Left ventricle myocardium (tissue), 1 donor: Measurements from ENCODE around the genes CDC42EP1, EIF3L and PLA2G6.

DNA sequence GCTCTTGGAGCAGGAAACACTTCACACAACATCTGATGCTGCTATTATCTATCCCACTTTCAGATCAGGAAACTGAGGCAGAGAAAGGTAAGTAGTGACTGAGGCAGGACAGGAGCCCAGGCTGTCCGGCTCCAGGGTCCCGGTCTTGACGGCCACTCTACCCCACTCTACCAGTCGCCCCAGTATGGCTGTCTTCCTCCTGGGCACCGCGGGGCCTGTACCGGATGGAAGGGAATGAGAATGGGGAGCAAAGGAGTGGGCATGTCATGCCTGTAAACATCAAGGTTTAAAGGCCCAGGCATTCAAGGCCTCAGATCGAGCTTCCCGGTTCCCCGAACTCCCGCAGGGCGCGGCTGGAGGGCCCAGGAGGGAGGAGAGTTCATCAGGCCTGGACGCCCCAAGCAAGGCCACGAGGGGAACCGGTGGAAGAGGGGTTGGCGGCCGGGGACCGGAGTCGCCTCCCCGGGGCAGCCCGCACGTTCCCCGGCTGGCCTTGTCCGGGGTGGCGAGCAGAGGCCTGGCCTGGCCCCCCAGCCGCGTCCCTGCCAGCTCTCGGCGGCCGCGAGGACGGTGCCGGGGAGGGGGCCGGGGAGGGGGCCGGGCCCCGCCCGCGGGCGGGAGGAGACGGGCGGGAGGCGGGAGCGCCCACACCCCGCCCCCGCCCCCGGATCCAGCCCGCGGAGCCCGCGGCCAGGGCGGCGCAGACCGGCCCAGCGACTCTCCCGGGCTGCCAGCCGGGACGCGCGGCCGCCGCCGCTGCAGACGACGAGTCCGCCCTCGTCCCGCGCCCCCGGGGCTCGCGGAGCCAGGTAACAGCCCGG, at the start of gene CDC42EP1:
Gene CDC42EP1, plus strand, starts transcription at position 701 of the 821 bp plus-strand sequence.
- PRO-cap: bidirectional peak, plus-strand start at position 703 of the sequence, minus-strand start at position 554 of the sequence

DNA sequence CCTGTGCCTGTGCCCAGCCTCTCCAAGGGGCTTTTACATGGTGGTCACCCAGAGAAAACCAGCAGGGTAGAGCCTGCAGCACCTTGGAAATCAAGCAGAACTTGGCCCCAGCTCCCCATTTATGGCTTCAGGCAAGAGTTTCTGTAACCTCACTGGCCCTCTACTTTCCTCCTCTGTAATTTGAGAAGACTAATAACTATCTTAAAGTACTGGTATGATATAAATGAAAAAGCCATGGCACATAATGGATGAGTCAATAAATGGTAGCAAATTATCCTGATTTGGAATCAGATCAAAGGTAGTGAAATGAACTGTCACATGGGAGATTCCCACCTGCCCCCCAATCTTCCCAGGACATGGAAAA, 6.2 kb upstream of the GGA1 start:
- PRO-cap: no peak

GRCh38 chr22:37609290-37610556, 1.1 kb downstream of the GGA1 start:
- PRO-cap: no peak

- PRO-cap: no peak
Measured at GRCh38 chr22:37631655-37632347, 7.7 kb upstream of the SH3BP1 start.

DNA sequence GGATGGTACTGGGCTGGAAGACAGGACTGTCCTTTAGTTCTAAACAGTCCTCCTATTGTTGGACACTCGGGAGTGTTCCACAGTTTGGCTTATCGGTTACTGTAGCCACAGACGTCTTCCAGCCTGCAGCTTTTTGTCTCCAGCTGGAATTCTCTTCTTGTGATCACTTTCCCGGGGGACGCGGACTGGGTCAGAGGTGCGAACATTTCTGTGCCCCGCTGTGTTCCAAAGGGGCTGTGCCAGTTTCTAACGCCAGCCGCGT, 6.2 kb downstream of the PDXP start:
- PRO-cap: no peak

DNA sequence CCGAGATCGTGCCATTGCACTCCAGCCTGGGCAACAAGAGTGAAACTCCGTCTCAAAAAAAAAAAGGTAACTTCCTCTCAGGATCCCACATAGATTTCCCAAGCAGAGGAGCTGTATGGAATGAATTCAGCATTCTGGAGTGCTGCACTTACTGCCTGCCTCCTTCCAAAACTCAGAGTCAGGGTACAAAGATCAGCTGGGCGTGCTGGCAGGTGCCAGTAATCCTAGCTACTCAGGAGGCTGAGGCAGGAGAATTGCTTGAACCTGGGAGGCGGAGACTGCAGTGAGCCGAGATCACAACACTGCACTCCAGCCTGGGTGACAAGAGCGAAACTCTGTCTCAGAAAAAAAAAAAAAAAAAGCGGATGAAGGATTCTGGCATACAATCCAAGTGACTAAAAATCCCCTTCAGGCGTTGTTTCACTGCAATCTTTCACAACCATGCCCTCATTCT, 1.3 kb upstream of the NOL12 start:
- PRO-cap: no peak

- PRO-cap: no peak
Measured at GRCh38 chr22:37739035-37739909, 42.4 kb downstream of the TRIOBP start.

GRCh38 chr22:37749220-37749644, 52.4 kb downstream of the TRIOBP start:
- PRO-cap: no peak

- PRO-cap: no peak
Measured at GRCh38 chr22:37784649-37785535, 20.1 kb upstream of the H1-0 start.

- PRO-cap: no peak
Measured at GRCh38 chr22:37832445-37833280, 9.5 kb downstream of the GALR3 start.

- PRO-cap: no peak
Measured at GRCh38 chr22:37842168-37842613, 1.9 kb downstream of the ANKRD54 start.

DNA sequence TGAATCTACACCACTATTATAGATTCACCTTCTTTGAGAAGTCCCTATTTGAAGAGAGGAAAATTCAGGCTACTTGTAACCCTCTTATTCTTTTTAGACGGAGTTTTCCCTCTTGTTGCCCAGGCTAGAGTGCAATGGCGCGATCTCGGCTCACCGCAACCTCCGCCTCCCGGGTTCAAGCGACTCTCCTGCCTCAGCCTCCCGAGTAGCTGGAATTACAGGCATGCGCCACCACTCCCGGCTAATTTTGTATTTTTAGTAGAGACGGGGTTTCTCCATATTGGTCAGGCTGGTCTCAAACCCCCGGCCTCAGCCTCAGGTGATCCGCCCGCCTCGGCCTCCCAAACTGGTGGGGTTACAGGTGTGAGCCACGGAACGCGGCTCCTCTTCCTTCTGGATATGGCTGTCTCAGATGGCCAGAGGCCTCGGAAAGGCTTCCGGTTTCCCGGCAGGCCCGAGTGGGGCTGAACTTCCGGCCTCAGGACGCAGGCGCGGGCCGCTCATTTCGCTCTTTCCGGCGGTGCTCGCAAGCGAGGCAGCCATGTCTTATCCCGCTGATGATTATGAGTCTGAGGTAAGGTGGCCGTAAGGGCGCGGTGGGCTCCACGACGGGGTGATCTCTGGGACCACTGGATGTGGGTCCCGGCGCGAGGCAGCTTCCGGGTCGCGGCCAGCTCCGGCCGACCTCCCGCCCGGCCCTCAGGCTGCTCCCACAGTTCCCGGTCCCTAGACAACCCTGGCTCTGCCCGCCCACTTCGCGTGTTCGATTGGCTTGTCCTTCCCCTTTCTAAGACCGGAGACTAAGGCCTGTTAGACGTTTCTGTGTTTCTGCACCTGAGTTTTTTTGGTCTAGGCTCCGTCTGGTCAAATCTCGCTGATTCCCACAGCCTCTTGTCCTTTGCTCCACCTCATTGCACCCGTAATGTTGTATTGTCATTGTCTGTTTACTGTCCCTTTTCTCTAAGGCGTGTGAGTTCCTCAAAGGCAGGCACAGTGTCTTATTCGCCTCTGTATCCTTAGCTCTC, at the start of gene EIF3L:
Gene EIF3L, plus strand, starts transcription at position 511 of the 1,025 bp plus-strand sequence.
- PRO-cap: bidirectional peak, plus-strand start at position 511 of the sequence, minus-strand start at position 410 of the sequence

- PRO-cap: no peak
Measured at GRCh38 chr22:37904454-37905670, 1.2 kb upstream of the MICALL1 start.

- PRO-cap: no peak
Measured at GRCh38 chr22:37924336-37924791, 18.3 kb downstream of the MICALL1 start.

DNA sequence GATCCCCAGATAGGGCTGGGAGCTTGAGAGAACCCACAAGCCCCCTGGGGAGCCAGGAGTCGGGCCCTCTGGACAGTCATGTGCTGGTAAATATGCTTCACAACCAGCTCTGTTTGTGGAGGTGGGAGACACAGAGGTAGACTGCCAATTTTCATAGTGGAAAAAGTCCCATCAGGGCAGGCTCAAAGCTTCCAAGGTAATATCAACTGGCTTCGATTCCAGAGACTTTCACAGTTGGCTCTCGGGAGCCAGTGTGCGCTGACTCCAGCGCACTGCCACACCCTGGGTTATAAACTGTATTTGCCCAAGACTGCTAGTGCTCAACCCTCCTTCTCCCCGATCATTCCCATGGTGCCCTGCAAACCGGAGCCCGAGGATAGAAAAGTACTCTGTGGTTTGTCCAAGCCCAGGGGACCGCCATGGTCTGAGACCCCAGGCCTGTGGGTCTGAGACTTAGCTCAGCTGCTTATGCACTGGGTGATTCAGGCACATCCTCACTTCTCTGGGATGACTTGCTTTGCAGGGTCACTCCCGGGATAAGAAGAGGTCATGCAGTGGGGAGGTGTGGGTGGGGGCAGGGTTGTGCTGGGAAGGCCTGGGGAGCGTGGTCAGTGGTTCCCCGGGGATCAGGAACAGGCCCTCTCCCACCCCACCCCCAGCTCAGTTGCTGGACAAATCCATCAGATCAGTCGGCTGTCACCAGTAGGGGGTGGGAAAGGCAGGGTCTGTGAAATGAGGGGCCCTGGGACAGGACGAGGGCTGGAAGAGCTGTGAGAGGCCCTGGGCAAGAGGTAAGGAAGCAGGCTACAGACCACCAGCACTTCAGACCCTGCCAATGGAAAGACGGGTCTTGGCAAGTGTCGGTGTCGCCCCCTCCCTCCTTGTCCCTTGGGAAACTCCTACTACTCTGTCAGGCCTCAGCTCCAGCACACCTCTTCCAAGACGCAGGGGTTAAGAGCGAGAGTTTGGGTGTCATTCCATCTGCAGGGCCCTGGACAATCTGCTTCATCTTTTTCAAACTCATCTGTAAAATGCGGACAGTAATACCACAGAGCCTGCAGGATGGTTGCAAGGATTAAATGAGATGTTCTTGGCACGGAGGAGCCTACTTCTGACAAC, 26.6 kb upstream of the PICK1 start:
- PRO-cap: no peak

- PRO-cap: no peak
Measured at GRCh38 chr22:38162191-38162567, 19.5 kb downstream of the PLA2G6 start.

DNA sequence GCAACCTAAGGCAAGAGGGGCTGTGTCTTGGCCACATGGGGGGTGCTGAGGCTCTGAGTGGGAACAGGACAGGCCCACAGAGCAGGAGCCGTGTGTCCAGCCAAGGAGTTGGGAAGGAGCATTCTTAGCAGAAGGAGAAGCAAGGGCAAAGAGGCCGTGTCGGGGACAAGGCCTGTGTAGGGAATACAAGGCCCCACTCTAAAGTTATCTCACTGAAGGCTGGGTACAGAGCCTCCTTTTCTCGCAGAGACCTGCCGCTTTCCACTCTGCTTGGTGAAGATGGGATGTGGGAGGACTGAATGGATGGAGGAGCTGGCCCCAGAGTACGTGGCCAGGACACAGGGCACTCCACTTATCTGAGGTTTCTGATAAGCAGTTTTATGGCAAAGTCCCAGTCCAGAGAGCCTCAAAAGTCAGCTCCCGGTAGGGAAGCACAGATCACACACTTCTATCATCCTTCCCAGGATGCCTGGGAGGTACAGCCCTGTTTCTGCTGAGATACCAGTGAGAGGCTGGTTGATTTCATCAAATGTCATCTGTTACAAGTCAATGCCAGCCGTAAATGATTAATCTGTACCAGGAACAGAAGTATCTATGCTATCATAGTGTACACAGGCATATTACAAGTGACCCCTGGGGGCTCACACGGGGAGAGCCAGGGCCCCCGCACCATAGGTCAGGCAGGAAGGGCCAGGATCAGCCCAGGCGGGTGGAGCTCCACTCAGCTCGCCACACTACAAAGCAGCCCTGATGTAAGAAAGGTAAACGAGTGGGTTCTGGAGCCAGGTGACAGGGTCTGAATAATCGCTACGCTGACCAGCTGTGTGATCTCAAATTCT, 17.9 kb downstream of the PLA2G6 start:
- PRO-cap: no peak

DNA sequence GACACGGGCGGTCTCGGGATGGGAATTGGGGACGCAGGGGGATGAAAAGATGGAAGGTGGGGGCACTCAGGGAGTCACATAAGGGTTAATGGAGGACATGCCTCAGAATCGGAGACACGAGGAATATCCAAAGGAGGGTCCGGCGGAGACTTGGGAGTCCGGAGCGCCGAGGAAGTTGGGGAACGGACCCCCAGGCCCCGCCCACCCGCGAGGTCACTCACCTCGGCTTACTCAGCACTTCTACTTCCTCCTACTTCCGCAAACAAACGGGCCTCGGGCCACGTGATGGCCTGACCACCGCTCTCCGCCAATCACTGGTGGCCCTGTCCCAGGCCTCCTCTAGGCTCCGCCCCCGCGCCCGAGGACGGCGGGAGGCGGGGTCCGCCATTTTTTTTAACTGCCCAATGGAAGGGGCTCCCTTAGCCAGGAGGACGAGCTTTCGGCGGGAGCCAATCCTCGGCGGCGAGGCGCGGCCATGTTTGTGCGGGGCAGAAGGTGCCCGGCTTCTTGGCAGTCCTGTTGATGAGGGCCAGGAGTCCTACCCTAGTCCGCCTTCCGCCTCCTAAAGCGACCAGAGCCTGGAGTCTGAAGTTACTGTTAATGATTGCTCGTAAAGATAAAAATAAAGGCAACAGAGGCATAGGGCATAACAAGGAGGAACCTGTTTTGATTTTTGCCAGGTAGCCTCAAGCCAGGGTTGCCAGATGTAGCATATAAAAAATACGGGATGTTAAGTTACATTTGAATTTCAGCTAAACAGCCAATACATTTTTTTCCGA, at the start of gene PLA2G6:
Gene PLA2G6, minus strand, starts transcription at position 268 of the 779 bp plus-strand sequence.
- PRO-cap: bidirectional peak, plus-strand start at position 513 of the sequence, minus-strand start at position 184 of the sequence

DNA sequence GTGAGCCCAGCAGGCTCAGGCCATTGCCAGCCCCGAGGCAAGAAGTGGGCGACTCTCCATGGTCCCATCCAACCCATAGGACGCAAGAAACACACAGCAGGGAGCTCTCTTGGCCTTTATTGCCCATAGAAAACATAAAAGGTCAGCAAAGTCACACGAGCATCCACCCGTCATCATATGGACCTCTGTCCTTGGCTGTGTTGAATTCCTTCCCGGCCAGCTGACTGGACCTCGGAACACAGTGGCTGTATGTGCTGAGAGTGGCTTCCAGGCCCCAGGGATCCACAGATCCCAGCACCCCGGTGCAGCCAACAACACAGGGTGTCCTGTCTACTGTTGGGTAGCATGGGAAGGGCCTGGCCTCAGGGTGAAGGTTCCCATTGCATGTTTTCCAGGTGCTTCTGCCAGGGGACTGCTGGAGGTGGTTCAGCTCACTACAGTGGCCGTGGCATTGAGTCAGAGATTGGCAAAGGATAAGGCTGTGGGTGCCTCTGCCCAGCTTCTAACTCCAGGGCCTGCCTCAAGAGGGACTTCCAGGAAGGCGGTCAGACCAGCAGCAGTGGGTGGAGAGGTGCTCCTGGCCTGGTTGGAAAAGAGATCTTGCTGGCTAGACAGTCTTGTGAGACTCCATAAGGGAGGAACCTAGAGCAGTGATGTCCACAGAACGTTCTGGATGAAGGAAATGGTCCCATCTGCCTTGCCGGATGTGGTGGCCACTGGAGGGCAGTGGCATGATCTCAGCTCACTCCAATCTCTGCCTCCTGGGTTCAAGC, 20.9 kb downstream of the CSNK1E start:
- PRO-cap: no peak

DNA sequence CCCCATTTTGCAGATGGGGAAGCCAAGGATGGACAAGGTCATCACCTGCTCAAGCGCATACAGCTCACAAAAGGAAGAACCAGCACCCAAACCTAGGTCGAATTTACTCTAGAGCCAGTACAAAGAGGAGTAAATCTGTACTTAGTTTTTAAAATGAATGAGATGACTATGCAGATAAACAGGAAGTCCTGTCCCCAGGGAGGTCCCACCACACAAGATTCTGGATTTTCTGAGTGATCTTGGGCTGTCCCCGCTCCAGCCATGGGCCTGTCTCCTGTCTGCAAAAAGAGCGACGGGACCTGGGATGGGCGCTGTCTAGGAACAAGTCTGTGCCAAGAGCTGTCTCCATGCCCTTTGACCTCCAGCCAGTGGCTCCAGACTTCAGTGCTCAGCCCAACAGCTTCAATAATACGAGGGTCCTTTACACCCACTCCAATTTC, 6.0 kb downstream of the CSNK1E start:
- PRO-cap: no peak